Gastrocnemius medialis (tissue), 3 donors: ENCODE measurements around a stretch of chr7.

GRCh38 chr7:27108091-27108578, 5.7 kb upstream of the HOXA2 start:
- PRO-cap: no peak
- RAMPAGE, long total RNA, 3 experiments: no peak in any of the 3 experiments

GRCh38 chr7:27110064-27111112, 7.9 kb upstream of the HOXA2 start:
- PRO-cap: no peak
- RAMPAGE, long total RNA, 3 experiments: no peak in any of the 3 experiments

GRCh38 chr7:27111113-27112015, 8.9 kb upstream of the HOXA2 start:
- PRO-cap: no peak
- RAMPAGE, long total RNA, 3 experiments: no peak in any of the 3 experiments

- PRO-cap: no peak
- RAMPAGE, long total RNA, 3 experiments: no peak in any of the 3 experiments
Measured at GRCh38 chr7:27119180-27119944, 11.2 kb downstream of the HOXA4 start.

GRCh38 chr7:27129833-27130544, 568 bp downstream of the HOXA4 start:
- PRO-cap: no peak
- RAMPAGE, long total RNA, 3 experiments: start-site peak on the minus strand in 1 of 3 experiments, at chr7:27130157-27130212 at its widest, 25 reads per replicate

GRCh38 chr7:27139039-27139708, 4.3 kb downstream of the HOXA5 start:
- PRO-cap: no peak
- RAMPAGE, long total RNA, 3 experiments: no peak in any of the 3 experiments

DNA sequence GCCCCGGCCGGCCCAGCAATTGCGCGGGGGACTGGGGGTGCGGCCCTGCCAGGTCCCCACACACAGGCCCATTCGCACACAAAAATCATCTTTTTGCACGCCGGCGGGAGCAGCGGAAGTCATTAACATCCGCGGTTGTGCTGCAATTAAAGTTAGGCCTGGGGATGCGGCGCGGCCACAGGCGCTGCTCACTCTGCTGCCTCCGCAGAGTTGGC, 3.9 kb downstream of the HOXA5 start:
- PRO-cap: no peak
- RAMPAGE, long total RNA, 3 experiments: no peak in any of the 3 experiments

DNA sequence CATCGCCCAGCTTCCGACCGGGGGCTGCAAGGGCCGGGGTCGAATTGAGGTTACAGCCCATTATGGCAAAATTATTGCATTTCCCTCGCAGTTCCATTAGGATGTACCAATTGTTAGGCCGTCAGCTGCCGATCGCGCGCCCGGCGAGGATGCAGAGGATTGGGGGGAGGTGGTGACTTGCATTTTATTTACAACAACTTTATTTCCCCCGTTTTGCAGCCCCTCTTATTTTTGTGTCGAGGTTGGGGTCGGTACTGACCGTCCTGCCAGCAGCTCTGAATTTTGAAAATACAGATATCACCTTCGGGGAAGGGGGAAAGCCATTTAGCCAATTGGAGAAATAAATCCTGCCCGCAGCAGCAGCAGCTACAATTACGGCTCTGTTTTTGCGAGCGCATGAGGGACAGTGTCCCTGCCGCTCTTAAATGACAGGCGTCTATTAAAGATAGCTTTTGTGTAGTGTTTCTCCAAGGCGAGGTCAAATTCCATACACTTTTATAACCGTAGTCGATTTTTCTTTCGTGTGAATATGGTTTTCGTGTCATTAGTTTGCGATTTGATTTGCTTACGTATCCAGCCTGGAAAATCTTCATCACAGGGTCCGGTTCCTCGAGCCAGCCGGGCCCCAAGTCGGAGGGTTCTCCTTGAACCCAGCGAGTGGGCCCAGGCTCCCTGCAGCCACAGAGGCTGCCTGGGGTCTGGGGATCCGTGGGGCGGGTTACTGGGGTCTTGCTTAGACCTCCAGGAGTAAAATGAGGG, 636 bp upstream of the HOXA5 start:
- PRO-cap: no peak
- RAMPAGE, long total RNA, 3 experiments: no peak in any of the 3 experiments

GRCh38 chr7:27144697-27145531, 1.4 kb upstream of the HOXA5 start:
- PRO-cap: no peak
- RAMPAGE, long total RNA, 3 experiments: no peak in any of the 3 experiments

DNA sequence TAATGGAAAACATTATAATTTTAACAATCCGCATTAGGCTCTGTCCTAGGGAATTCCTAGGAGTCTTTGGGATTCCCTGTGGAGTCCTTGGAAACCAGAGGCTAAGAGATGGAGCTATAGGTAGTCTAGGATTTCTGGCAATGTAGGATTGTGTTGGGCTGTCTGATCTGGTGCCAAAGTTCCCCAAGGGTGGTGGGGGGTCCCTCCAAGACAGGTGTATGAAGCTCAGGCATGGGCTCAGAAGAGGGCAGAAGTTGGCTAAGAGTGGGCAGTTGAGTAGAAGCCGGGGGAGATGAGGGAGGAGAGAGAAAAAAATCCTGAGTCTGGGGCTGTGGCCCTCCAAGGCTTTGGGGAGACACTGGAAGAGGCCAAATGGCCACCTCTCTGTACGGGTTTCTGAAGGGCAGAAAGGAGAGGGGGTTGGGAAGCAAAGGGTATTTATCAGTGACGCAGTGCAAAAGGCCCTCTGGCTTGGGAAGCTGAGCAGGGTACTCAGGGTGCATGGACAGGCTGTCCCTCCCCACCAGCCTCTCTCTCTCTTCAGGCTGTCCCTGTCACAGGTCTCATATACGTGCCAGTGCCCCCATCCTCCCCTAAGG, 988 bp downstream of the HOXA6 start:
- PRO-cap: unidirectional peak, minus-strand start at position 540 of the sequence
- RAMPAGE, long total RNA, 3 experiments: no peak in any of the 3 experiments

DNA sequence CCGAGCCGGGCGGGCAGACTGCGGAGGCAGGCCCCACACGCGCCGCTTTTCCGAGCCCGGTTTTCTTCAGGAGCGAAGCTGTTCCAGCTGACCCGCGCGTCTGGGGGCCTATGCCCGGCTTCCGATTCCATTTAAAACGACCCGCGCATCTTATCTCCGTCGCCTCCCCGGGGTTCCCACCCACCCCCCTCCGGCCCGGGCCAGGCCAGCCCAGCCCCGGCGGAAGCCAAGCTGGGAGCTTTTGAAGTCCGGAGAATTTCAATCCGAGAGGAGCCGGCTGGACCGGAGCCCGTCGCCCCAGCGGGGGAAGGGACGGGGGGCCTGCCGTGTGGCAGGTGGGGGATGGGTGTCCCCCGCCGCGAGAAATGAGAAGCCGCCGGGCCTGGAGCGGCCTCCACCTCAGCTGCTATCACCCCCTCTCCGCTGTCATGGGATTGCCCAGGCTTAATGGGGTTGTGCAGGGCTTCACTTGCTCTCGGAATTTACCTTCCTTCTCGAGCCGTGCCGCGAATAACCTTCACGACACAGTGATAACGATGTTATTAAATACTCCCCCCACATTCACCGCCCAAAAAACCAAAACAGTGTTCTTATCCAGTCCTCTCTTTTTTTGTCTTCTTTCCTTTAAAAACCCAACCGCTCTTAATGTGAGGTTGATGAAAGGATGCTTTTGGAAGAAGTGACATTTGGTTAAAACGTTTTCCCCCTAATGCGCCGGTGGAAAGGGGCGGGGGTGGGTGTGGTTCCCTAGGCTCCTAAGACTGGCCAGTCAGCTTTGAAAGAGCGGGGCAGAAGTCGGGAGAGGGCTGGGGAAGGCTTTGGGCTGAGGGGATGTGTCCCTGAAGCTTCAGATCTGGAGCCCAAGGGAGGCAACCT, 2.9 kb upstream of the EVX1 start:
- PRO-cap: no peak
- RAMPAGE, long total RNA, 3 experiments: no peak in any of the 3 experiments

DNA sequence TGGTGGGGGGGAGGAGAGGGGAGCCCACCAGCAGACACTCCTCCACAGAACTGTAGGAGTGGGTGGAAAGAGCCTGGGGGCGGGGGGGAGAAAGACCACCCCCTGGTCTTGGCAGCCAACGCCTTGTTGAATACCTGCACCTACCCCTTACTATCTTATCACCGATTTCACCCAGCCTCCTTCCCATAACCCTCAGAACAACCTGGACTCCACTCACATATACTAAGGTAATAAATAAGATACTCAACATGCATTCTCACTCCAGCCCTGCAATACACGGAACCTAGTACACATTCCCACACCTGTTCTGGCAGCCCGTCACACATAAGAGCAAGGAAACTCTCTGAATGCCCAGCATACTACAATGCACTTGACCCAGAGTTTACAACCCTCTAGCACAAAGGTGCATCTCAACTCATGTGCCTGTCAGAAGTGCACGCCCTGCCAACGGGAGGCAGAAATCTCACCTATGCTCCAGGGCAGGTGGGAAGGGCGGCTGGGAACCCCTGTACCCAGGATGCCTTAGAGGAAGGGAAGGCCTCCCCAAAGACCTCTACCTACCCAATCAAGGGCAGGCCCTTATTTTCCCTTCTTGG, 1.8 kb downstream of the EVX1 start:
- PRO-cap: no peak
- RAMPAGE, long total RNA, 3 experiments: no peak in any of the 3 experiments

DNA sequence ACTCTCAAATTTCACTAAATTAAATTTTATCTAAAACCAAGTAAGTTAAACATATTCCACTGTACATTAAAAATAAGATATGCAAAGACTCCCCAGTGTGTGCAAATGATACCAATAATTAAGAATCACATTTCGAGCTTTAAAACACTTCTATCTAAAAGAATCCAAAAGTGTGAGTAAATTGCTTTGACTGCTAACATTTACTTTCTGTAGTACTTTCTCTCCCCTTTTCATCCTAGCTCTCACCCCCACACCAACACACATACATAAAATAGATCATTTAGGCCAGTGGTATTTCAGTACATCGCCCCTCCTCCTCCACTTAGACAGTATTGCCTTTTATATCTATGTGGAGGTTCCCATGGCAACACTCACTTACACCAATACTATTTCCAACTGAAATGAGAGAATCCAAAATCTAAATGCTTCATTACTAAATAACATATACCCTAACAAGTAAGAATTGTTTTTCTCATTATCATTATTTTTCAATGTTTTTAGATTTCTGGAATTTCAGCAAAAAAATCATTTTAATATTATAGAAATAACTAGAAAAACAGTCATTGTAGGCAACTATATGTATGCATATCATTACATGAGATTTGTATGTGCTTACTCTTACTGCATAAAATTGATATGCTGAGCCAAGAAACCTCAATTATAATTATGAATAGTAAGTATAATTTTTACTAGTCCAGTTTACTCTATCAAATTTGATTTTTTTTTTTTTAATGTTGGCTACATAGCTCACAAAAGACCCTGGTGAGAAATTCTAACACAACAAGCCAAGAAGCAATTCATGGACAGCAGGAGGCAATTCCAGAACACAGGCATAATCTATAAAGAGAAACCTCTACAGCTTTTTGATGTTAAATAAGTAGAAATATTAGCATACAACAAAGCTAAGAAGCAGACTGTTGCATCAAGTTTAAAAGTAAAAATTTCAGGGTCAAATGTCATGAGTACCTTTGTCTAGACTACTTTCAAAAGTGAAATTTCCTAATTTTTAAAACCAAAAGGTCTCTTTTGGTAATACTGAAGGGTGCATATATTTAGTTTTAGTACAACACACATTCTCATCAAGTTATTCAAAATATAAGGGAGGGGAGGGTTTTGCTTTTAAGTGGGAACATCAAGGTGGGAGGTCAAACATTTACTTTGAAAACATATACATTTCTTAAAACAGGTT, 58.6 kb downstream of the HIBADH start:
- PRO-cap: no peak
- RAMPAGE, long total RNA, 3 experiments: no peak in any of the 3 experiments

DNA sequence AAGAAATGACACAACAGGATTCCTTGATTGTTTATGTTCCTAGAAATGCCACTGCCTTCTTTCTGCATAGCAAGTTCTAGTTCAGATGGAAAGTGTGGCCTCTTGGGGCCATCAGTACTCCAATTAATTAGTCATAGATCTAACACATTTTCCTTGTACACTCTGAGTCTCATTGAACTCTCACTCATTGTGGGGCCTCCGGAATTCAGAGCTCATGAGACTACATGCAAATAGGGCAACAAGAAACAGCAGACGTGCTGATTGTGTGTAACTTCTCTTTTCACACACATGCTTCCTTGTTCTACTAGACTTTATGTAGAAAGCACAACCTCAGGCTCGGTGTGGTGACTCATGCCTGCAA, 35.3 kb upstream of the HIBADH start:
- PRO-cap: no peak
- RAMPAGE, long total RNA, 3 experiments: no peak in any of the 3 experiments

DNA sequence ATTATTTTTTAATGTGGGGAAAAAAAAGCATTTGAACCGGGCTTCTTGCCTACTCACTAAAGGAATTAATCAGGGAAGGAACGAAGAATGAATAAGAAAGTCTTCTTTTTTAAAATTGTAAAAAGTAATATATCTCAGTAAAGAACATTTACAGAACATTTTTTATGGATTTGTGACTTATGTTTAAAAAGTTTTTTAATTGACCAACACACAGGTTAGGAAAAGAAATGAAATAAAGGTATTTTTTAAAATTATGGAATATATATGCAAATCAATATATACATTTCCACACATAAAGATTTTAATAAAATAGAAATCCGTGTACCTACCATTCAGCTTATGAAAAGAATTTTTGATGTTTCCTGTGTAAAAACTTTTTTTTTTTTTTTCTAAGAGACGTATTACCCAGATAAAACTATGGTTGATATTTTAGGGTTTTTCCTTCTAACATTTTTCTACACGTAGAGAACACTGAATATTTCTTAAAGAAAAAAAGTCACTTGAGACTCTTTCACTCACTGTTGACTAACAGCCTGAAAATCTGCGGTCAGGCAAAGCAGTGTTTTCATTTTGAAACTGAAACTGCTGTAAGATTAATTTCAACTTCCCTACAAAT, 160.7 kb downstream of the TAX1BP1 start:
- PRO-cap: no peak
- RAMPAGE, long total RNA, 3 experiments: no peak in any of the 3 experiments

DNA sequence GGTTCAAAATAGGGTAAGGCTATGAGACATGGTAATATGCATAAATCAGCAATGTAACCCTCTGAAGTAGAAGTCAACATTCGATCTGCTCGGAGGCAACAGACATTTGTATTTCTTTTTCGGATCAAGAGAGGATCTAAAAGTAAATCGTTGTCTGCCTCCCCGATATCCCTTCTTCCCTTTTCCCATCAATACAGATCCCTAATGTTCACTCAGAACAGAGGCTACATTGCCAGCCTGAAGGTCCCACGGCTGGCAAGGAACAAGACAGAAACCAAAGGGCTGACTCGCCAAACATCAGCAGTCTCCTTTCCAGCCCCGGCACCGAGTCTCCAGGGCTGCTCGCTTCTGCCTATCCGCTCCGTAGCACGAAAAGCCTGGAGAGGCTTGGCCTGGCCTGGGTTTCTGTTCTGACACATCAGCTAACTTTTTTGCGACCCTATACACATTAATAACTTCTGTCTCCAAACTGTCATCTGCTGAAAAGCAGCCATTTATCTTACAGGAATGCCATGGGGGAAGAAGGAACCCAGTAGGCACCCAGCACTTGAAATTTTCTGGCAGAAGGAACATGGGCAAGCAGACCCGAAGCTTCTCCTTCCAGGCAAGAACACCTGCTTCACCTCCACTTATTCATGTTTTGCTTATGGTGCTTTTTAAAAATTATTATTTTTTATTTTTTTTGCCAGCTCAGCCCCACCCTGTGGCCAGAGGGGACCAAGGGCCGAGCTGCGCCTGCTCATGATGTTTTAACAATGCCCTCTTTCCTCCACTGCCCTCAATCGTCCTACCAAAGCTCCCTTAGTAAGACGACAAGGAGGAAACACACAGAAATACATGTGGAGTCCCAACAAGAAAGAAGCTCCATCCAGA, 86.3 kb downstream of the JAZF1 start:
- PRO-cap: no peak
- RAMPAGE, long total RNA, 3 experiments: no peak in any of the 3 experiments

DNA sequence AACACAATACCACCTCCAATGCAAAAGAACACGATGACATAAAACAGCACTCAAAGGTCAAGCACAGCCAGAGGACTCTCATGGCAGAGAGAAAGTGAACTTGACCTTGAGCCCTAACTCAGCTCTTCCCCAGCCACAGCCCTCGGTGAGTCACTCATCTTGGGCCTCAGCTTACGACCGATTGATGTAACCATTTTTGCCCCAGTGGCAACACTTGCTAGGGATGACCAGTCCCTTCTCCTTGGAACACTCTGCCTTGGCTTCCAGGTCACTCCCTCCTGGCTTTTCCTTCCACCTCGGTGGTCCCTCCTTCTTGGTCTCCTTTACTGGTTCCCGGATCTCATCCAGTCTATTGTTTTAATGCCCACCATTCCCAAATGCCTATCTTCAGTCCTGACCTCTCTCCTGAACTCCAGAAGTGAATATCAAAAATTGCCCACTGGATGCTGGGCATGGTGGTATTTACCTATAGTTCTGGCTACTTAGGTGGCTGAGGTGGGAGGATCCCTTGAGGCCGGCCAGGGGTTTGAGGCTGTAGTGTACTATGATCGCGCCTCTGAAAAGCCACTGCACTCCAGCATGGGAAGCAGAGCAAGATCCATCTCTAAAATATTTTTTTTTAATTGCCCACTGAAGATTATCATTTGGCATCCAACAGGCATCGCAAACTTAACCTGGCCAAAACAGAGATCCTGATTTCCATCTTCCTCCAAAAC, 77.6 kb downstream of the JAZF1 start:
- PRO-cap: bidirectional peak, plus-strand start at position 194 of the sequence, minus-strand start at position 80 of the sequence
- RAMPAGE, long total RNA, 3 experiments: no peak in any of the 3 experiments

- PRO-cap: no peak
- RAMPAGE, long total RNA, 3 experiments: no peak in any of the 3 experiments
Measured at GRCh38 chr7:28272395-28272734, 91.8 kb upstream of the JAZF1 start.

DNA sequence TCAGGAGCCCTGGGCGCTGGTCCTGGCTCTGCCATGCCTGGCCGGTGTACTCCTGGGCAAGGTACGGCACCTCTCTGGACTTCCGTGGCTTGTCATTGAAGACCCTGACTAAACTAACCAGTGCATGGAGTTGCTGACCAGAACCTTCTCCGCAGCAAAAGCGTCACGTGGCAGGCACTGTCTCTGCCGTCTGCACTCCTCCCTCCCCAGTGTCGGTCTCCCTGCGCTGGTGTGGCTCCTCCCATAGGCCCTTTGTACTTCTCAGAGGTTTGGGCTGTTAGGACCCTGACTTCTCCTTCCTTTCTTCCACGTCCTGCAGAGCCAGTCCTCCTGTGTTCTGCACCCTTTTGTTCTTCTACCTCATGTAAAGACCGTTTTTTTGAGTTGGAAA, 100.6 kb upstream of the CREB5 start:
- PRO-cap: no peak
- RAMPAGE, long total RNA, 3 experiments: no peak in any of the 3 experiments

- PRO-cap: no peak
- RAMPAGE, long total RNA, 3 experiments: no peak in any of the 3 experiments
Measured at GRCh38 chr7:28358450-28358771, 53.9 kb upstream of the CREB5 start.